ENCODE results near the gene FSHR.

- RRBS: no CpG with 5 or more reads among the region's 1 CpG
Observed at GRCh38 chr2:47810716-47811335, 27.9 kb downstream of the MSH6 start.

- RRBS: no CpG with 5 or more reads among the region's 4 CpGs
Observed at GRCh38 chr2:47892332-47892967, 13.8 kb downstream of the FBXO11 start.

GRCh38 chr2:47904607-47905364 lies 1.5 kb downstream of the FBXO11 start:
- RRBS: under 1% methylated on average over 3 of the region's 46 CpGs

DNA sequence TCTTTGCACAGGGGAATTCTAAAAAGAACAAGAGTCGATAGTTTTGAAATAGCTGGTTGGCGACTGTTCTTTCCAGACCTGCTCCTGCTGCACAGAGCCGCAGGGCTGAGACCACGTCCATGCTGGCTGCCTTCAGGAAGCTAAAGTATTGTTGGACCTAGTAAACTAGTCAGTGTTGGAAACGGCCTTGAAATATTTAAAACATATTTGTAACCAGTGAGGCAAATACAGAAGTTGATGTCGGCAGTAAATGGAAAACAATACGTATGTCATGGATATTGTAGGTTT lies 15.3 kb upstream of the STON1 start:
- RRBS: no CpG with 5 or more reads among the region's 7 CpGs

DNA sequence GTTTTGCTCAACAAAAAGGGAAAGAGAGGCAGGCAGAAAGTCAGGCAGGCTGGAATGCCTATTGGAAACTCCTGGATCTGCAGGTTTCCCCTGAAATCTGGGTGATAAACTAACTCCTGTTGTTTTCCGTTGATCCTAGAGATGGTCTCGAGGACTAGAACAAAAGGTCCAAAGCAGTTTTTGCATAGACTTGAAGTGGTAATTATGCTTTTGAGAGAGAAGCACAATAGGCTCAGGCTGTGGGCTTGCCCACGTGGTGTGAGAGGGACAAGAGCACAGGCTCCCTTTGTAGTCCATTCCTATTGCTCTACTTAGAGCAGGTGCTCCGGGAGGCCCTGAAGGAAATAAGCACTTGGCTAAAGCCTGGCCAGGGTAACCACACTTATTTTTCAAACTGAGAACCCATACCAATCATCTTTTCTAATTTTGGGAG lies 31.9 kb upstream of the GTF2A1L start:
- RRBS: no CpG with 5 or more reads among the region's 4 CpGs

DNA sequence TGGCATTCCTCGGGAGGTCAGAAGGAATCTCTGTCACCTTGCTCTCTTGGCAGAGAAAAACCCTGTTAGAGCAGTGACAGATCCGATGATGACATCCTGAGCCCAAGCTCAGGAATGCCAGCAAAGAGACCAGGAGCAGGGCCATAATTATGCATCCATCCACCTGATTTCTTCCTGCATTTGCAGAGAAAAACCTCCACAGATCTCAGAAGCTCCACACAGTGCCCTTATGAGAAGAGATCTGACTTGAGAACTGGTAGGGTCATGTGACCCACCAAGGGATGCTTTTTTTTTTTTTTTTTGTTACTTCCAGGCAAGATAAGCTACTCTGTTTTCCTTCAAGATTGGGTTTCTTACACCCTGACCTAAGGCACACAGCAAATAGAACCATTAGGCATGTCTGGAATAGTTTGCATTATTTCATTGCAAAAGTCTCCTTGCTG lies at the start of gene FSHR:
TSS of gene FSHR (minus strand) at position 243 of the 443 bp plus-strand sequence.
- RRBS: no CpG with 5 or more reads among the region's 2 CpGs

DNA sequence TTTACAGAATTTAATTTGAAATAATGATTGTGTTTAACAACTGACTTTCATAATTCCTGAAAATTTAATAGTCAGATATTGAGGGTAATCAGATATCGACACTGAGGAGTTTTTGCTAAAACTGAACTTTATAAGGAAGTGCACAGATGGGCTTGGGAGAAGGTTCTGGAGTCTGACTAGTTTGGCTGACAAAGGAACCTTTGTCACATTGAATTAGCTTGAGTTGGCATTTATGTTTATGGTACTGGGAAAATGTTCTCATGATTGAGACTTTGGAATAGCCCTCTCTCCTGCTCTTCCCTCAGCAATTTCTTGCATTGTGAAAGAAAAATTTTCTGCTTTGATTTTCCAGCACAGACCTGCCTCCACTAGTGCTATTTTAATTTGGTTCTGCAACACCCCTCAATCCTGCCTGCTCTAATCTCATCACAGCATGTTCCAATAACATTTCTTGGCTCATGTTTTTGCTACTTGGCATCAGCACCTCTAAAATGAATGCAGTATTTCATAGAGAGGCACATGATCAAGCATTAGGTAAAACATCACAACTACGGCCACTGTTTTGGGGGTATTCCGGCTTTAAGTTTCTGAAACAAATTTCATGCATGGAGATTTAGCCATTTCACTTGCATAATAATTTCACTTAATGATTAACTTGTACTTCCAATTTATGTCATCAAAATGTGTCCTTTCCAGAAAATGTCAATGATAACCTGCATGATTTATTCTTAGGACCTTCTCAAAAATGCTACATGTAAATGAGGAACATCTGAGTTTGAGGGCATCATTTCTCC lies 134.0 kb upstream of the FSHR start:
- RRBS: no CpG with 5 or more reads among the region's 3 CpGs

GRCh38 chr2:53897715-53898562 lies 38.2 kb upstream of the GPR75 start:
- RRBS: no CpG with 5 or more reads among the region's 7 CpGs

- RRBS: 1% methylated on average over 2 of the region's 3 CpGs
Observed at GRCh38 chr2:53971340-53971424, 269 bp downstream of the ACYP2 start.

GRCh38 chr2:54099827-54100133 lies 128.9 kb downstream of the ACYP2 start:
- RRBS: no CpG with 5 or more reads among the region's 4 CpGs

GRCh38 chr2:54103840-54104203 lies 132.9 kb downstream of the ACYP2 start:
- RRBS: no CpG with 5 or more reads among the region's 3 CpGs

DNA sequence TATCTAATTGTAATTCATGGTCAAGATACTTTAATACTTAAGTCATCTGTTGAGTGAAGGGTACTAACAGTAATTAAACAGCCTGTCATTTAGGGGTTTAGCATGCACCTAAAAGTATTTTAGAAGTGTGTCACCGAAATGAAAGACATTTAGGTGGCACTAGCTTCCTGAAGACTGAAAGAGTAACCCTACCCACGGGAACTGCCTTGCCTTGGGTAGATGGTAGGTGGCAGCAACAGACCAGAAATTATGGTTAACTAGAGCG lies 135.9 kb downstream of the ACYP2 start:
- RRBS: no CpG with 5 or more reads among the region's 3 CpGs

GRCh38 chr2:54290717-54290978 lies 34.6 kb upstream of the TSPYL6 start:
- RRBS: no CpG with 5 or more reads among the region's 6 CpGs

GRCh38 chr2:54432261-54432668 lies 23.9 kb upstream of the SPTBN1 start:
- RRBS: no CpG with 5 or more reads among the region's 1 CpG

- RRBS: 8% methylated on average over 25 of the region's 63 CpGs
Observed at GRCh38 chr2:54558122-54558933, 102.2 kb downstream of the SPTBN1 start.

- RRBS: no CpG with 5 or more reads among the region's 14 CpGs
Observed at GRCh38 chr2:54573909-54575121, 118.2 kb downstream of the SPTBN1 start.

GRCh38 chr2:54641855-54642546 lies 81.5 kb upstream of the EML6 start:
- RRBS: no CpG with 5 or more reads among the region's 9 CpGs

- RRBS: no CpG with 5 or more reads among the region's 27 CpGs
Observed at GRCh38 chr2:54653440-54654302, 69.8 kb upstream of the EML6 start.

DNA sequence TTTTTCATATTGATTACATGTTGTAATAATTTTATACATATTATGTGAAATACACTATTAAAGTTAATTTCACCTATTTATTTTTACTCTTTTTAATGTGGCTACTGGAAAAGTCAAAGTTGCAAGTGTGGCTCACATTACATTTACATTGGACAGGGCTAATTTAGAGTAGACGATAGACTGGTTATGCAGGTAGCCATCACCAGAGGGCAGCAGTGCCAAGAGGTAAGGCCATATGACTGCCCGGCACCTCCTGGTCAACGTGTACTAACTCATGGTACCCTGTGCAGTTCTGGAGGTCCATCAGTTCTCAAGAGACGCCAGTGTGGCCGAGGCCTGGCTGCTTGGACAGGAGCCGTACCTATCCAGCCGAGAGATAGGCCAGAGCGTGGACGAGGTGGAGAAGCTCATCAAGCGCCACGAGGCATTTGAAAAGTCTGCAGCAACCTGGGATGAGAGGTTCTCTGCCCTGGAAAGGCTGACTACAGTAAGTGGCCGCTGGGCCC lies 65.8 kb upstream of the EML6 start:
- RRBS: no CpG with 5 or more reads among the region's 12 CpGs

DNA sequence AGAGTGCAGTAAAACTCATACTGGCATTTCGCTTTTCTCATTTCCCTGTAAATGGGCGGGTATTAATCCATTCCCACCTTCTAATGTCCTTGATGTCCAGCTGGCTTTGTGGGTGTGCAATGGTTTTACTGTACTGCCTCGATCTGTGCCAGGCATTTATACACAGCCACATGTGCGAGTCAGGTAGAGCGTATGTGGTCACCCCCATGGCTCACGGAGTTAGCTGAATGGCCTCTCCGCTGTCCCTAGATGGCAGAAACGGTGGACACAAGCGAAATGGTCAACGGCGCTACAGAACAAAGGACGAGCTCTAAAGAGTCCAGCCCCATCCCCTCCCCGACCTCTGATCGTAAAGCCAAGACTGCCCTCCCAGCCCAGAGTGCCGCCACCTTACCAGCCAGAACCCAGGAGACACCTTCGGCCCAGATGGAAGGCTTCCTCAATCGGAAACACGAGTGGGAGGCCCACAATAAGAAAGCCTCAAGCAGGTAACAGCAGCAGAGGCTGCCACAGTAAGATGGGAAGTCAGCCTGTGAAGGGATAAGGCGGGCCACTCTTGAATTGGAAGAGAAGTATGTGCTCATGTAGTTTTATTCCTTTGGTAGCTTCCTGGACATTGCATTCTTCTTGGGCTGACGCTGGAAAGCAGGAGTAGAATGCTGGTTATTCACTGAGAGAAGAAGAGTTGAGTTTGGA lies 59.1 kb upstream of the EML6 start:
- RRBS: no CpG with 5 or more reads among the region's 20 CpGs

Data from brain (tissue), 1 donor.